Measurements from ENCODE around the genes VAMP2 and SPDYE4.

DNA sequence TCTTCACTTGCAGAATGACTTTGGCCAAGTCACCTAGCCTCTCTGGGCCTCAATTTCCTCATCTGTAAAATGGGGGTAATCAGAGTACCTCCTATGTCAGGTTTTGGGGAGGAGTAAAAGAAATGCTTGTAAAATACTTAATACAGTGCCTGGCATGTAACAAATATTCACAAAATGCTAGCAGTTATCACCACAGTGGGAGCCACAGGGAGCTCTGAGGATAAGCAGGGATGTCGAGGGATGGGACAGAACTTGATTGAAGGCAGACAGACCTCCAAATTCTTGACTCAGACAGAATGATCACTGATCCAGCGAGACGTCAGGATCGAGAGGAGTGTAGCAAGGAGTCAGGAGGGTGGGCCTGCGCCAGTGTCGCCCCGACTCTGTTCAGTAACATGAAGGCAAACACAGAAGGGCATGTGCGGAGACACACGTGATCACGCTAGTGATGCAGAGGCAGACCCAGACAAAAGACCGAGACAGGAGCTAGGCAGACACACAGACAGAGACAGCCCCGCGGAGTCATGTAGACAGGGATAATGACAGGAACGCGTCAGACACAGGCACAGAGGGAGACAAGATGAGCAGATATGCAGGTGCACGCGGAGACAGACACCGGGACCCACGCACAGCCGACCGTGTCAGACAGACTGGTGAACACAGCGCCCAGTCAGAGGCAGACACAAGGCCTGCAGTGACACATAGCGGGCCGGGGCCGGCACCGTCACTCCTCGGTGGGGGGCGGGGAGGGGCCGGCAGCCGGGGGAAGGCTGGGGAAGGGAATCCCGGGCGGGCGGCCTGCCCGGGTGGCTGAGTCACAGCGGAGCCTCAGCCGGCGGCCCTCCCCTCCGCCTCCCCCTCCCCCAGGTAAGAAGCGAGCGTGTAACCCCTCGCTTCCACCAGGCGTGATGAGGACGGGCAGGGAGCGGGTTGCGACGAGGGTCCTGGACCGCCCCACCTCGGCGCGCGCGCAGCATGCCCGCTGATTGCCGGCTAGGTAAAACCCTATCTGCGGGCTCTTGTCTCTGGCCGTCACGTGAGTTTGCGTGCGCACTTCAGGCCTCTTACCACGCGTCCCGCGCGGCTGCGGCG, 7.4 kb downstream of the KDM6B start:
- PRO-cap: unidirectional peak, plus-strand start at position 497 of the sequence; bidirectional peak, plus-strand start at position 902 of the sequence, minus-strand start at position 696 of the sequence; unidirectional peak, minus-strand start at position 977 of the sequence
- RAMPAGE, long total RNA, 4 experiments: start-site peak on the plus strand in 1 of 4 experiments, centred at position 24 of the sequence, 5 reads per replicate

DNA sequence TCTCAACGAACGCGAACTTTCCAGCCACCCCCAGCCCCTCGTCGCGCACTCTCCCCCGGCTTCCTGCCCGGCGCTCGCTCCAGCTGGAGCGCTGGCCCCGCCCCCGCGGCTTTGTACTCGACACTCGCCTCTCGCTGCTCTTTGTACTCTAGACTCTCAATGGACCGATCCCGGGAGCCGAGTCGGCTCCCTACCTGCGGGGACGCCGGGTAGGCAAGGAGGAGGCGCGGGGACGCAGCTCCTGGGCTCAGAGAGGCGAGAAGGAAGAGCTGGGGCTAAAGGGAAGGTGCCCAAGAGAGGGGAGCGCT, 9.5 kb downstream of the KDM6B start:
- PRO-cap: bidirectional peak, plus-strand start at position 144 of the sequence, minus-strand start at position 53 of the sequence
- RAMPAGE, long total RNA, 4 experiments: start-site peak on the plus strand in 1 of 4 experiments, centred at position 55 of the sequence, 14 reads per replicate

GRCh38 chr17:7880008-7880416, 8.6 kb upstream of the CHD3 start:
- PRO-cap: no peak
- RAMPAGE, long total RNA, 4 experiments: no peak in any of the 4 experiments

DNA sequence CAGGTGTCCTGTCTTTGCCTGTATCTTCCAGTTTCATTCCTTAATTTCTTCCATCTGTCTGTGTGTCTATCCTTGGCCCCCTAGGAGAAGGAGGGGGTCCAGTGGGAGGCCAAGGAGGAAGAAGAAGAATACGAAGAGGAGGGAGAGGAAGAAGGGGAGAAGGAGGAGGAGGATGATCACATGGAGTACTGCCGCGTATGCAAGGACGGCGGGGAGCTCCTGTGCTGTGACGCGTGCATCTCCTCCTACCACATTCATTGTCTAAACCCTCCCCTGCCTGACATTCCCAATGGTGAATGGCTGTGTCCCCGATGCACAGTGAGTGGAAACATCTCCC, 6.2 kb downstream of the CHD3 start:
- PRO-cap: no peak
- RAMPAGE, long total RNA, 4 experiments: no peak in any of the 4 experiments

GRCh38 chr17:7955476-7955811, 23.4 kb downstream of the CNTROB start:
- PRO-cap: no peak
- RAMPAGE, long total RNA, 4 experiments: no peak in any of the 4 experiments

DNA sequence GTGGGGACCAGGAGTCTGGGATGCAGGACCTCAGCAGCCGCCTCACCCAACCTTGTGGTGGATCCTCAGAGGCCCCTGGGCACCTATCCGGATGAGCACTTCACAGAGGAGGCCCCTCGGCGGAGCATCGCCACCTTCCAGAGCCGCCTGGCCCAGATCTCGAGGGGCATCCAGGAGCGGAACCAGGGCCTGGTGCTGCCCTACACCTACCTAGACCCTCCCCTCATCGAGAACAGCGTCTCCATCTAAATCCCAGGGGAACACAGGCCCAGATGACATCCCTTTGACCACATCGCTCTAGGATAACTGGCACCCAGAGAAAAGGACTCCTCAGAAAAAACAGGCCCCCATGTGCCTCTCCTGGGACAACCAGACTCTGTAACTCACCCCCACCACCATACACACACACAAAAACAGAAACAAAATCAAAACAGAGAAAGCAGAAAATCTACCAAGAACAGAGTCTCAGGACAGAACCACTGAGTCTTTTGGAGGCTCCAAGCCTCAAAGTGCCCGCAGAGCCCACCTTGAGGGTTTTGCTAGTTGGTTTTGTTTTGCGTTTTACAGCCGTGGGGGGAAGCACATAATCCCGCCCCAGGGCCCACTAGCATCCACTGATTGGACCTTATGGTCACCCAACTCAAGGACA, 9.6 kb downstream of the ALOX15B start:
- PRO-cap: no peak
- RAMPAGE, long total RNA, 4 experiments: no peak in any of the 4 experiments

- PRO-cap: unidirectional peak, plus-strand start at chr17:8156851; bidirectional peak, plus-strand start at chr17:8157240, minus-strand start at chr17:8157052
- RAMPAGE, long total RNA, 4 experiments: start-site peak on the plus strand in 1 of 4 experiments, at chr17:8156840-8156869 at its widest, 20 reads per replicate
Measured at GRCh38 chr17:8156644-8157432, 4.6 kb upstream of the PER1 start.

- PRO-cap: no peak
- RAMPAGE, long total RNA, 4 experiments: no peak in any of the 4 experiments
Measured at GRCh38 chr17:8161168-8161940, 1.4 kb downstream of the VAMP2 start.

DNA sequence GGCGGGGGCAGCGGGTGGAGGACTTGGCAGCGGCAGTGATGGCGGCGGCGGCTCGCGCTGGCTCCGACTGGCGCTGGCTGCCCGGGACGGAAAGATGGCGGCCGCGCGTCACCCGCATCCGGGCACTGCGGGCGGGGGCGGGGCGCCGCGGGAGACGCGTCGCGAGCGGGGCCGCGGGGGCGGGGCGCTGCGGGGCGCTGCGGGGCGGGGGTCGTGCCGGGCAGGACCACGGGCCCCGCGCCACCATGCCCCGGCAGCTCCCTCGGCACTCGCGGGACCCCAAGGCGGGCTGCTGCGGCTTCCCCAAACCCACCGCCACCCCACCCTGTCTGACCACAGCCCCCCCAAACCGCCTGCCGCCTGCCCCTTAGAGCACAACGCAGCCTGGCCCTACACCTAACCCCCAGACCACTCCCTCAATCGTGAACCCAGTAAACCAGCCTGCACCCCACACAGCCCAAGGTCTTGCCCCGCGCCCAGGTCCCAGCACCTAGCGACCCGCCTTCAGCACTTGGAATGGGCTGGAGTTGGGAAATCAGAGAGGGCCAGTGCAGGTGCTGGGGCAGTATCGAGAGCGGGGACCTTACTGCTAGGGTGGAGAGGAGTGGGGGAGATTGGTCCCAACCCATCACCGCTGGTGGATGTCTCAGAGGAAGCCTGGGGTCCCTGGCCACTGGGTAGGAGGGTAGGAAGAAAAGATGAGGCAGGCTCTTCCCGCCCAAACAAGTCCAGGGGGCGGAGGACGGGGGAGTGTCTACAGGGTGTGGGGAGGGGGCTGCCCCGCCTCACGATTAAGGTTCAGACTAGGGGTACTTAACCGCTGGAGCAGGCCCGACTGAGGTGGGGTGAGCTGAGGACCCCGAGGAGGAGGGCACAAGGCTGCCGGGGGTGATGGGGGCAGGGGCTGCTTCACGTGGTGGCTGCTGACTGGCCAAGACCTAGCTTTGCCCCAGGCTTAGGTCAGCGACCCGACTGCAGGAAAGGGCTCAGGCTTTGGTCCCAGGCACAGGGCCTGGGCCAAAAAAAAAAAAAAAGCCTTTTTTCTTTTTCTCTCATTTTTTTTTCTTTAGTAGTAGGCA, at the start of gene VAMP2:
TSS of gene VAMP2 (minus strand) at position 69 of the 1,079 bp plus-strand sequence.
- PRO-cap: bidirectional peak, plus-strand start at position 125 of the sequence, minus-strand start at position 69 of the sequence; unidirectional peak, minus-strand start at position 518 of the sequence
- RAMPAGE, long total RNA, 4 experiments: start-site peak on the minus strand in 4 of 4 experiments, centred at positions 55 to 81 of the sequence, 121 to 270 reads per replicate

DNA sequence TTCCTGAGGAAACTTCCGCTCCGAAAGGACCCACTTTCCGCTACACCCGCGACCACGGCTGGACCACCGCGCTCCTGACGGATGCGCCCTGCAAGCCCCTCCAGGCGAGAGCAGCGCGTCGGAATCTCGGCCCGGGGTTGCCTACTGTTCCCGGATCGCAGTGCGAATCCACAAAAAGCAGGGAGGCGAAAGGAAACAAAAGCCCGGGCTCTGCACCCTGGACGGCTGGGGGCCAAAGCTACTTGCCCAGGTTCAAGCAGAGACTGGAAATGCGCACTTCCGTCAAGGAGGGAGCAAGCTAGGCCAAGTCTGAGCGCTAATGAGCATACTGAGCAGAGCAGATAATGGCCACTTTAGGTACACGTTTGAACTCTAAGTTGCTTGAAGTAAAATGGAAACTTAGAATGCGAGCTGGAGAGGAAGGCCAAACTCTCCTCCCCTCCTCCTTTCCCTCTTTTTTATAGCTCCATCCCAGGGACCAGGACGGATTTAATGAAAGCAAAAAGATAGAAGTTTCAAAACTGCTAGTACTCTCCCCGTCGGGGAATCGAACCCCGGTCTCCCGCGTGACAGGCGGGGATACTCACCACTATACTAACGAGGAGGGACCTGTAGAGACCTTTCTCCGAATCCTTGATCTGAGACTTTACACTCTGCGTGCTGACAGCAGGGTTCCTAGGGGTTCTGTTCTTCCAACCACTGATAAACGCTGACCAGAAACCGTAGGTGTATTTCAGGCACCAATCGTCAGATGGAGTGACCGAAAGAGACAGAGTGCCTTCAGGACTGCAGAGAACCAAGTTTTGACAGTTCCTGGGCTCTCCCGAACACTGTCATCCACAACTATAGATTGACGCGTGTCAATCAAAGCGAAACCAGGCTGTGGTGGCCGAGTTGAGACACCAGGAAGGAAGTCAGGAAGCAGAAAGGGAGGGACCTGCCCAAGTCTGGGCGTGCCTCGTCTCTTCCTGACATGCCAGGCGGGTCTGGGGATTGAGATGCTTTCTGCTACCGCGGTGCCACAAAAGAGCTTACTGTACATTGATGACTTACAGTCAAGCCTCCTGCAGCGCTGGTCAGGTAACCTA, 11.7 kb upstream of the AURKB start:
- PRO-cap: bidirectional peak, plus-strand start at position 389 of the sequence, minus-strand start at position 265 of the sequence; bidirectional peak, plus-strand start at position 592 of the sequence, minus-strand start at position 611 of the sequence; bidirectional peak, plus-strand start at position 974 of the sequence, minus-strand start at position 805 of the sequence
- RAMPAGE, long total RNA, 4 experiments: start-site peak on the plus strand in 1 of 4 experiments, centred at position 959 of the sequence, 5 reads per replicate; start-site peak on the minus strand in 1 of 4 experiments, centred at position 896 of the sequence, 20 reads per replicate

DNA sequence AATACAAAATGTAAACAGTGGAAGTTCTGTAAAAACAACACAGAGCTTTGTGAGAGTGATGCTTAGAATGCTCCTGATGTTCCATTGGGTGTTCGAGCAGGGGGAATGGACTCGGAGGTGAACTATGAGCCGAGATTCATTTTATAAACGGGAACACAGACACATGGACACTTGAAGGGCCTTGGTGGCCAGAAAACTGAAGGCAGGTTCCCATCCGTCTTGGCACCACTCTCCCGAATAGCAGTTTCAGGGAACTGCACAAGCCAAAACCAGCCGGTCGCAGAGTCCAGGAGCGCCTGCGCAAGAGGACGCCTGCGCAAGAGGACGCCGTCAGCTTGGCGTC, 302 bp upstream of the NDEL1 start:
- PRO-cap: bidirectional peak, plus-strand start outside the sequence, minus-strand start at position 239 of the sequence
- RAMPAGE, long total RNA, 4 experiments: no peak in any of the 4 experiments

DNA sequence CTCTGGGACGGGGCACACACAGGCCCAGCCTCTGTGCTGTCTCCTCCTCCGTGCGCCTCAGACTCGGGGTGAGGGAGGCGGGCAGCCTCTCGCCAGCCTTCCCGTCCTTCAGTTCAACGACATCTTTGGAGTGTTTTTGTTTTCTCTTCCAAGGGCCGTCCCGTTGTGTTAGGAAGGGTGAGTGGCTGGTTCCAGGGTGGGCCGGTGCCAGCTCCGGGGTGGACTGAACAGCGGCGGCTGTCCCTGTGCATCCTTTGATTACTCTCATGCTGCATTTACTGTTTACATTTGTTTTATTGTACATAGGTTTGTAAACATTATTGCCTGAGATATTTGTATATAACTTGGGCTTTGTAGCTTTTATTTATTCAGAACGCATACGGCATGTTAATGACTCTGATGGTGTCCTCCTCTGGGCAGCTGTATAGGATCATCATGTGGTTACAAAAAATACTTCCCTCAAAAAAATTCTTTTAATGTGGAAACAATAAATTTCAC, 32.0 kb downstream of the NDEL1 start:
- PRO-cap: no peak
- RAMPAGE, long total RNA, 4 experiments: no peak in any of the 4 experiments

- PRO-cap: no peak
- RAMPAGE, long total RNA, 4 experiments: no peak in any of the 4 experiments
Measured at GRCh38 chr17:8477494-8478163, 41.9 kb downstream of the NDEL1 start.

DNA sequence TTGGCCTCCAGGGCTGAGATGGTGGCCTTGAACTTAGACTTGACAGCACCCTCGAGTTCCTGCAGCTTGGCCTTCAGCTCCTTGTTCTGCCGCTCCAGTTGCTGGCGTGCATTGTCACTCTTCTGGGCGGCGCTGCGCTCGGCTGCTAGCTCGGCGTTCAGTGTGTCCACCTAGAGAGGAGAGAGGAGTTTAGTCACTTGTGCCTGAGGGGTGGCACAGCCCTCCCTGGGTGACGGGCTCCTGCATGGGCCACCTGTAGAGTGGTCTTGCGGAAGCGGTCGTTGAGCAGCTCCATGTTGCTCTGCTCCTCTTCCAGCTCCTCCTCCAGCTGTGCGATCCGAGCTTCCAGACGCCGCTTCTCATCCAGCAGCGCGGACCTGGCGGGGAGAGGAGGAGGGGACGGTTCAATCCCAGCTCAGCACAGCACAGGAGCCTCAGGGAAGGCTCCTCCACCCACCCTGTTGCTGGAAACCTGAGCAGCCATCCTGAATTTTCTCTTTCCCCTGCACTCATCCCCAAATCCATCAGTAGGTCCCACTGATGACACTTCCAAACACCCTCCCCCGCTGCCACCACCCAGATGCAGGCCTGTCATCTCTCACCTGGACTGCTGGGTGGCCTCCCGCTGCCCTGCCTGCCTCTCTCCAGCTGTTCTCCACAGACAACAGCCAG, 44.6 kb downstream of the NDEL1 start:
- PRO-cap: no peak
- RAMPAGE, long total RNA, 4 experiments: no peak in any of the 4 experiments

DNA sequence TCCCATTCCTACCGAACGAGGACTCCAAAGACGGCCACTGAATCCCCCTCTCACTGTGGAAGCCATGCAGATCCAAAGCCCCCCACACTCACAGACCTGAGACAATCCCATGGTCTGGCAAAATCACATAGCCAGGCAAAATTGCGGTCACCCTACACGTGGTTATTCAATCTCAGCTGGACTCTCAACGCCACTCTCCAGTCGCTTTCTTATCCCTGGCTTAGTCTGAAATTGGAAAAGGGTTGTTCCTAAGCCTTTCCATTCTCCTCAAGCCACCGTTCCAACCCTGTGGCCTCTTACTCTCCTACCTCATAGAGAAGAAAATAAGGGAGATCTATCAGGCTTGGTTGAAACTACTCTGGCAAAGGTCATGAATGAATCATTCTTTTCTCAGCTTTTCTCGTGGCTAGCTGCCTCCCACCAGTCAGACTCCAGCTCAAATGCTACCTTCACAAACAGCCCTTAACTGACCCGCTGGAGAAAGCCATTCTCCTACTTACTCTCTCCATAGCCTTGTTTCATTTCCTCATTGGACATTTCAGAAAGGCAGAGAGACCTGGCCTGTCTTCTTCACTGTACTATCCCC, 9.1 kb downstream of the MYH10 start:
- PRO-cap: no peak
- RAMPAGE, long total RNA, 4 experiments: no peak in any of the 4 experiments

DNA sequence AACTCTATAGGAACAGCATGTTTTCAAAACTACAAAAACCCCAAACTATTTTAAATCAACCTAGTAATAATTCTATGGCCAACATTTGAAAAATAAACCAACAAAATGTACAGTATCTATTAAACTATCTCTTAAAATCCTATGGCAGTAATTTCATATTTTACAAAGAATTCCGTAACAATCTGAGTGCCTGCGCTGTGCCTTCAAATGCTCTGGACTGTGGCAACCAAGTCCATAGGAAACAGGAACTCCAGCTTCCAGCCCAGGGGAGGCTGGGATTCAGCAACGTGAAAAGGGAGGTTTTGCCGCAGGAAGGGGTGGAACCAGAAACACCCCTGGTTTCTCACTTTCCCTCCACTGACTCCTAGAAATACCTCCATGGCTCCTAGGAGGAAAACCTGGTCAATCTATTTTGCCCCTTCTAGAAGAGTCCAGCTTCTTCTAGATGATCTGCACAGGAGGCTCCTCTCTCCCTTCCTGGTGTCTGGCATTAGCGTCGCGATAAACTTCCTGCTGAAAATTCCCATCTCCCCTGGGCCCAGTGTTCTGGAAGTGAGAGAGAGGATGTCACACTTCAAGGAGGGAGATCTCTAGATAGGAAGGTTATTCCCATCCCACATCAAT, 6.5 kb downstream of the SPDYE4 start:
- PRO-cap: no peak
- RAMPAGE, long total RNA, 4 experiments: no peak in any of the 4 experiments

DNA sequence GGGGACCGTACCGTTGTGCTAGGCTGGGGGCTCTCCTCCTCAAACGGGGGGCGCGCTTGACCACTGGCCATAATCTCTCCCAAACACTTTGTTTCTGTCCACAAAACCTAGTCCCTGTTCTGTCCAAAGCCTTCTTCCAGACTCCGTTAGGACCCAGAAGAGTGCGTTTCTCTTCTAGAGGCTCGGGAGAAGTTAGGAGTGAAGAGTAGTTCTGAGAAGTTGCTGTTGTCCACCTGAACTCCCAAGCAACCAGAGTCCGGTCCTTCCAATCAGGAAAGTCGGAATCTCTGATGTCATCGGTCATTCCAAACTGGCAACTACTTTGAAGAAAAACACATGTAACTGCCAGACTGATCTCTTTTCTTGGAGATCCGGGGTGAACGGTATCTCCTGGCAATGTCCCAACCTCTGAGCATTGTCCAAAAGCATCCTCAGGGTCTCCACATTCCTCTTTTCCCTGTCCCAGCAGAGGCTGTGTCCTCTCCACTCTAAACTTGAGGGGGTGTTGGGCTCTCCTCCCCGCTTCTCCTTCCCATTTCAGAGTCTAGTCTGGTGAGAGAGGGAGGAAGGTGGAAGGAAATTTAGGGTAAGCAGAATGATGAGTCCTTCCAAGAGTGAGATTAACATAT, at the start of gene SPDYE4:
TSS of gene SPDYE4 (minus strand) at position 235 of the 629 bp plus-strand sequence.
- PRO-cap: no peak
- RAMPAGE, long total RNA, 4 experiments: no peak in any of the 4 experiments

DNA sequence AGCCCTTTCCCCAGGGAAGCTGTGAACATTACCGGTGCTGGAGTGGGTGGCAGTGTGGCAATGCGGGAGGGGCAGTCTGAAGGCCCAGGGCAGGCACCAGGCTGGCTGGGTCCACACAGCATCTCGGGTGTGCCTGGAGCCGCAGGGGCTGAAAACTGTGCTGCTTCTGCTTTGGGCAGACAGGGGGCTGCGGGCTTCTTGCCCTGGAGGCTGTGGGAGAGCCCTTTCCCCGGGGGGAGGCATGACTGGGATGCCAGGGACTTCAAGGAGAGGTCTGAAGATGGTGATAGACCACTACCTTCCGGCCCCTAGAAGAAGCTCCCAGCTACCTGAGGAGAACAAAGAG, 6.7 kb upstream of the PIK3R6 start:
- PRO-cap: no peak
- RAMPAGE, long total RNA, 4 experiments: no peak in any of the 4 experiments

GRCh38 chr17:8892205-8892788, 24.8 kb upstream of the PIK3R6 start:
- PRO-cap: no peak
- RAMPAGE, long total RNA, 4 experiments: no peak in any of the 4 experiments

- PRO-cap: no peak
- RAMPAGE, long total RNA, 4 experiments: no peak in any of the 4 experiments
Measured at GRCh38 chr17:8953030-8953411, 12.5 kb downstream of the PIK3R5 start.